Measurements from ENCODE around the genes ZNF615, ZNF836, ZNF888, ERVV-1, ZNF677 and CACNG8.

DNA sequence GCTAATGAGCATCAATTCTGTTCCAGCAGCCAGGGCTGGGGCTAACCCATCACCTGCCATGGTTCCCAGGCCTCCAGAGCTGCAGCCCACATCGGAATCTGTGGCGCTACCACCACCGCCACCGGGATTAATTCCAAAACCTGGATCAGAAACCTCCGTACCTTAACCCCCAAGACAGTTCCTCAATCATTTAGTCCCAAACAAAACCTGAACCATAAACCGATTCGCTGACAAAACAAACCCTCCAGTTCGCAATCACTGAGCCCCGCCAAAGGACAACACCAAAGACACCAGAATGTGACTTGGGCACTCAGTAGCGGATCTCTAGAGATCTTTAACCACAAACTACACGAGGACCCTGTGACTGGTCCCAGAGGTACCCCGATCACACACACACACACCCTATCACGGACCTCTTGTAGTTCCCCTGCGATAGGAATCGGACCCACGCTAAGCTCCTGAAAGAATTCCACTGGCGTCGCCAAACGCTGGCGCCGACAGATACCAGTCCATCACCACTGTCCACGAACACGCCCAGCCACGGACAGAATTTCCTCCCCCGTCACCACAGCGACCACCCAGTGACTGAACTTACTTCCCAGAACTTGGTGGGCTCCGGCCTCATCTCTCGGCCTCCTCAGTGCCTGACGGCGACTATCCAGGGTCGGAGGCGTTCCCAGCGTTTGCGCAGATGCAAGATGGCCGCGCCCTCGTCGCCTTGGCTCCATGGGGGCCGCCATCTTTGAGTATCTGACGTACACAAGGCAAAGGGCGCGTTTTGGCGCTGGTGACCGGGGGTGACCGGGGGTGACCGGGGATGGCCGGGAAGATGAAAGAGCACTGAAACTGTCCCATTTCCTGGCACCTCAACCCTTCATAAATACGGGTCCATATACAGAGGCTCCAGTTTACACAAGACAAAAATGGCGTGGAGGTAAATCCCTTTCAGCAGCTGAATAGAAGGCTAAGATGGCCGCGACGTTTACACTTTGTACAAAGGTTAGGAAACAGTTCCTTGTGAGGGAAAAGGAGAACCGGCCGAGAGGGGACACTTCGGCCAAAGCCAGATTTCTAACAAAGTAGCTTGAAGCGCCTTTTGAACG lies at the start of gene ZNF615:
TSS of gene ZNF615 (minus strand) at position 666 of the 1,103 bp plus-strand sequence.
- PRO-cap, result bidirectional peak, plus-strand start at position 920 of the sequence, minus-strand start at position 646 of the sequence

GRCh38 chr19:52171319-52171866 lies at the start of gene ZNF836:
TSS of gene ZNF836 (minus strand) at chr19:52171621.
- PRO-cap, result bidirectional peak, plus-strand start at chr19:52171546, minus-strand start at chr19:52171514; unidirectional peak, minus-strand start at chr19:52171623; unidirectional peak, minus-strand start at chr19:52171643

DNA sequence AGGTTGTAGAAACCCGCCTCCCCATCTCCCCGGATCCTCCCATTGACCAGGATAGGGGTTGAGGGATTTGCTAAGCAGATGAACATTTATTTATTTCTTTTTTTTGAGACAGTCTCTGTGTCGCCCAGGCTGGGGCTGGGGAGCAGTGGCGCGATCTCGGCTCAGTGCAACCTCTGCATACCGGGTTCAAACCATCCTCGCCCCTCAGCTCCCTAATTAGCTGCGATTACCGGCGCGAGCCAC lies 840 bp downstream of the PPP2R1A start:
- PRO-cap, result bidirectional peak, plus-strand start at position 118 of the sequence, minus-strand start outside the sequence

DNA sequence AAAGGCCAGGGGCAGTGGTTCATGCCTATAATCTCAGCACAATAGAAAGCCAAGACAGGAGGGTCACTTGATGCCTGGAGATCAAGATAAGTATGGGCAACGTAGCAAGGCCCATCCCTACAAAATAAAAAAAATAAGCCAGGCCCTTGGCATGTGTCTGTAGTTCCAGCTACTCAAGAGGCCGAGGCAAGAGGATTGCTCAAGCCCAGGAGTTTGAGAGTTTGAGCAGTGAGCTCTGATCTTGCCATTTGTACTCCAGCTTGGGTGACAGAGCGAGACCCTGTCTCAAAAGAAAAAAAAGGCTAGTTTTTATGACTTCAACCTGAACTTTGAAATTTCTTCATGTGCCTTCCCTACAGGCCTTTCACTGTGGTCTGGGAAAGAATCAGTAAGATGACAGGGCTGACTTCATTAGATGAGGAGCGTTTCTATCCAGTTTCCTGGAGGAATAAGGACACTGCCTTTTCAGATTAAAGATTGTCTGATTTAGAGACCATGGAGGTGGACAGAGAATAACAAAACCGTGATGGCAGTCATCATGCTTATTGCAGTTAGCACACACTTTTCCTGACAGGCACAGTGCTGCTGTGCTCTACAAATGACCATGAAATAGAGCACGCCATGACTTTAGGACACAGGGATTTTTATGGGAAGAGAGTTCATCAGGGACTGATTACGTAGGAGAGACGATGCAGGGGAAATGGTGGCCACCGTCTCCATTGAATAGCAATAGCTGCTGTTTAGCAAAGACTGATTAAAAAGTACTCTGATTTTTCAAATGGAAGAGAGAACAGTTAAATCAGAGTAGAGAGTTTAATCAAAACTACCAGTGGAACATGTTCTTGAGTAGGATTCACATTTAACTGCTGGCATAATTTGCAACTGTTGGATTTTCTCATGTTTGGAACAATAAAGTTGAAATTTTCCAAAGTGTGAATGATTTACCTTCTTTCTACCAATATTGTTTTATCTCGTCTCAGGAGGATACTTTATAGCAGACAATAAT lies 4.9 kb upstream of the ZNF480 start:
- PRO-cap, result no peak

DNA sequence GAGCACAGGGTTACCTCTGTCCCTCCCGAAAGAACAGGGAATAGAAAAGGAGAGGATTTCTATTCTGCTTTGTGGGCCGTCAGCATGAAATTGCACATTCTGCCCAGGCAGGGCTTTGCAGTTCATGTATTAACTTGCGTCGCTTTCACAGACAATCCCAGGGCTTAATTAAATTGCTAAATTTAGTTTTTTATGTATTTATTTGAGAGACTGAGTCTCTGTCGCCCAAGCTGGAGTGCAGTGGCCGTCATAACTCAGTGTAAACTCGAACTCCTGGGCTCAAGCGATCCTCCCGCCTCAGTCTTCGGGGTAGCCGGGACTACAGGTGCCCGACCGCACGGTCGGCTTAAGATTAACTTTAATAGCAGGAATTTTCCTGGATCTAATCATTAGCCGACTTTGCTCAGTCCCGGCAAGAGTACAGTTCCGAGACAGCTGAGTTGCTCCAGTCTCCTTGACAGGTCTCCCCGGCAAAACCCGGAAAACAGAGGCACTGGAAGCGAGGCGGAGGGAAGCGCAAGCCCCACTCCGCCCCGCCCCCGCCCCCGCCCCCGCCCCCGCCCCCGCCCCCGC lies 363 bp upstream of the ZNF480 start:
- PRO-cap, result bidirectional peak, plus-strand start outside the sequence, minus-strand start at position 479 of the sequence

- PRO-cap, result no peak
These were observed 58.3 kb downstream of the ZNF701 start for GRCh38 chr19:52628416-52628673.

DNA sequence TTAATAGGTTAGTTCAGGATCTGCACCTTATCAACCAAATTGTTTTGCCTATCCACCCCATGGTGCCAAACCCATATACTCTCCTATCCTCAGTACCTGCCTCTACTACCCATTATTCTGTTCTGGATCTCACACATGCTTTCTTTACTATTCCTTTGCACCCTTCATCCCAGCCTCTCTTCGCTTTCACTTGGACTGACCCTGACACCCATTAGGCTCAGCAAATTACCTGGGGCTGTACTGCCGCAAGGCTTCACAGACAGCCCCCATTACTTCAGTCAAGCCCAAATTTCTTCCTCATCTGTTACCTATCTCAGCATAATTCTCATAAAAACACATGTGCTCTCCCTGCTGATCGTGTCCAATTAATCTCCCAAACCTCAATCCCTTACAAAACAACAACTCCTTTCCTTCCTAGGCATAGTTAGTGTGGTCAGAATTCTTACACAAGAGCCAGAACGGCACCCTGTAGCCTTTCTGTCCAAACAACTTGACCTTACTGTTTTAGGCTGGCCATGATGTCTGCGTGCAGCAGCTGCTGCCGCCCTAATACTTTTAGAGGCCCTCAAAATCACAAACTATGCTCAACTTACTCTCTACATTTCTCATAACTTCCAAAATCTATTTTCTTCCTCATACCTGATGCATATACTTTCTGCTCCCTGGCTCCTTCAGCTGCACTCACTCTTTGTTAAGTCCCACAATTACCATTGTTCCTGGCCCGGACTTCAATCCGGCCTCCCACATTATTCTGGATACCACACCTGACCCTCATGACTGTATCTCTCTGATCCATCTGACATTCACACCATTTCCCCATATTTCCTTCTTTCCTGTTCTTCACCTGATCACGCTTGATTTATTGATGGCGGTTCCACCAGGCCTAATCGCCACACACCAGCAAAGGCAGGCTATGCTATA lies 59.1 kb downstream of the ENSG00000269825 start:
- PRO-cap, result no peak

DNA sequence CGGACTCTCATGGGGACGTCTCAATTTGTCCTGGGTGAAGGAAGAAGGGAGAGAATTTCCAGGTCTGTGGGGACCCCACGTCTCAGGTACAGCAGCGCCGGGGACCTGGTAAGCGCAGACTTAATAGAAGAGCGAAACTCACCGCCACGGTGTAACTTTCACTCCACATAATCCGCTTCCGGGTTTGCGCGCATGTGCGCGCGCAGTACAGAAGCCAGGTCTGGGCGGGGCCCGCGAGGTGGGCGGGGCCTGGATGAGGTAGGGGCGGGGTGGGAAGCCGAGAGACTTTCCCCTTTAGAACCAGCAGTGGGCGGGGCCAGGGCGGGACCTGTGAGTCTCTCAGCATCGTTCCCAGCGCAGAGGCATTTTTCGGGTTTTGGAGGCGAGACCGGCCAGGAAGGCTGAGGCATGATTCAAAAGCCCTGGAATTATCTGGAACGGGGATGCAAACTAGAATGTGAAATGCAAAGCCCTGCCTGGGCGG lies 52.1 kb downstream of the ENSG00000269825 start:
- PRO-cap, result unidirectional peak, minus-strand start at position 186 of the sequence

GRCh38 chr19:52638654-52639149 lies 51.6 kb downstream of the ENSG00000269825 start:
- PRO-cap, result no peak

GRCh38 chr19:52646751-52647354 lies 43.4 kb downstream of the ENSG00000269825 start:
- PRO-cap, result no peak

- PRO-cap, result no peak
These were observed 11.0 kb downstream of the ZNF611 start for GRCh38 chr19:52723535-52724547.

DNA sequence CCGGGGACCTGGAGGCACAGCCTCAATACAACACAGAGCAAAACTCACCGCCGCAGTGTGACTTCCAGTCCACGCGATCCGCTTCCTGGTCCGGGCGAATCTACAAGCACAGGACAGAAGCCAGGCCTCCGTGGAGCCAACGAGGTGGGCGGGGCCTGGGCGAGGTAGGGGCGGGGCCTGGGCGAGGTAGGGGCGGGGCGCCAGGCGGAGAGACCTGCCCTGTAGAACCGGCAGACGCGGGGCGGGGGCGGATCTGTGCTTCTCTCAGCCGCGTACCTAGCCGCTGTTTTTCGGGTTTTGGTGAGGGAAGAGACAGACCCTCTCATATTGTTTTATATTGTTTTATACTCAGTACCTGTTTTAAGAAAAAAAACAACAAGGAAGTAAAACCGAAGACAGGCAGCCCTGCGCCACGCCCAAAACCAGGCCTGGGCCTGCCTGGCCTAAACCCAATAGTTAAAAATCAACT lies at the start of gene ZNF888:
TSS of gene ZNF888 (minus strand) at position 108 of the 469 bp plus-strand sequence.
- PRO-cap, result bidirectional peak, plus-strand start at position 224 of the sequence, minus-strand start at position 102 of the sequence

DNA sequence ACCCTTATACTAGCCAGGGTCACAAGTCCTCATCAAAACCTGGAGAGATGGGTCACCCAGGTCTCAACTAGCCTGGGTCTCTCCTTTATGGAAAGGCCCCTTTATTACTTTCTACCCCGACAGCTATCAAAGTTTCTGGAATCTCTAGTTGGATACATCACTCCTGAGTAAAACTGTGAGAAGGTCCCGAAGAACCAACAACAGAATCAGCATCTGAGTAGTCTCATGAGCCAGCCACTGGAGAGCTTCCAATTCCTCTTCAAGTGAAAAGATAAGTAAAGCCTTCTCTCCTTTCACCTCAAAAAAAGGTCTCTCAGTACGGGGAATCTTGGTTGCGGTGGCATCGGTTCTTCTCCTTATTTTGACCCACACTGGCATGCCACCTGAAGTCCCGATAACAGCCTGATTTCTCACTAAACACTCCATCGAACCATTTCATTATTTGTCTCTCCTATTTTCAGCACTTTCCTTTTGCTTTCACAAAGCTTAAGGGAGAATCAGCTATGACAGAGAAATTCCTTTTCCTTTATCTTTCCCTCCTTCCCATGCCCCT lies at the start of gene ERVV-1:
TSS of gene ERVV-1 (plus strand) at position 334 of the 553 bp plus-strand sequence.
- PRO-cap, result no peak

GRCh38 chr19:53254384-53255364 lies at the start of gene ZNF677:
TSS of gene ZNF677 (minus strand) at chr19:53254873.
- PRO-cap, result bidirectional peak, plus-strand start at chr19:53255008, minus-strand start at chr19:53254810

- PRO-cap, result no peak
These were observed 7.2 kb upstream of the ZNF525 start for GRCh38 chr19:53358401-53358684.

DNA sequence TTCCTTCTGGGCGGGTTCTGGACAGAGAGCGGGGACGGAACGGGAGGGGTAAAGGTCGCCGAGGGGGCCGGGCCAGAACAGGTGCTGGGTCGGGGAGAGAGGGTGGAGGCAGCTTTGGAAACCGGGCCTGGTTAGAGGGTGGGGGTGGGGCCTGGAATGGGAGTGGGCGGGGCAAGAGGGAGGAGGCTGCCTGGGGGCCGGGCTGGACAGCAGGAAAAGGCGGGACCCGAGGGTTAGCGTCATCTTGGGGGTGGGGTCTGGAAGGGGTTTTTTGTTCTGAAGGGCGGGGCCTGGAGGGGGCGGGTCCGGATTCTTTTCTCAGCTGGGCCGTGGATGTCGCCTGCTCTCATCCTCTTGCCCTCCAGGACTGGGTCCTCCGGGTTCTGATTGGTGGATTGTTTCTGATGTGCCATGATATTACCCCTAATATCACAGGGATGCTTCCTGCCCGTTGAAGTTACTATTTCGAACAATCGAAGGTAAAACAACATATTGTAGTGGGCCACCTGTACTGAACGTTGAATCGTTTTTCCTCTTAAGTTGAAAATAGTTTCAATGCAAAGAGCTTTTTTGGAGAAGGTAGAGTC lies 4.2 kb upstream of the ZNF813 start:
- PRO-cap, result no peak

DNA sequence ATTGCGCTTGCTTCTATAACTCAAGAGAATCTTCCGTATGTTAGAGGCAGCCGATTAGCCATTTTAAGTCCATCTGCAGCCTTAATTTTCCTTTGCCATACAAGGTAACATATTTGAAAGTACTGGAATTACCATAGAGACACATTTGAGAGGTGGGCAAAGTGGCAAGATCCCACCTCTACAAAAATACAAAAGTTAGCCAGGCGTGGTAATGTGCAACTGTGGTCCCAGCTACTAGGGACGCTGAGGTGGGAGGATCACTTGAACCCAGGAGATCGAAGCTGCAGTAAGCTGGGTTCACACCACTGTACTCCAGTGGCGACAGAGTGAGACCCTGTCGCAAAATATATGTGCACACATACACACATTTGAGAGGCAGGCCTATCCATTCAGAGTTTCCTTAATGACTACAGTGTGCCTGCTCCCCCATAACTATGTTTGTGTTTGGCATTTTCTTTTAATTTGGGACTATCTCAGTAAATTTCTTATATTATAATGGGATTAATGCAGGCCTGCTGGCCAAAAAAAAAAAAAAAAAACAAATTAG lies 22.9 kb downstream of the ZNF331 start:
- PRO-cap, result no peak

- PRO-cap, result no peak
These were observed 28.6 kb downstream of the ZNF331 start for GRCh38 chr19:53566479-53566958.

DNA sequence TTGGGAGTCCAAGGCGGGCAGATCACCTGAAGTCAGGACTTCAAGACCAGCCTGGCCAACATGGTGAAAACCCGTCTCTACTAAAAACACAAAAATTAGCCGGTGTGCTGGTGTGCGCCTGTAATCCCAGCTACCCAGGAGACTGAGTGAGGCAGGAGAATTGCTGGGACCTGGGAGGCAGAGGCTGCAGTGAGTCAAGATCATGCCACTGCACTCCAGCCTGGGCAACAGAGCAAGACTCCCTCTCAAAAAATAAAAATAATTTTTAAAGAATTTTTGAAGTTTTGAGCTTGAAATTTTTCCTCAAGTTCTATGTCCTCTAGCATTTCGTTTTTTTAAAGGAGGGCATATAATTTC lies 35.9 kb downstream of the ZNF331 start:
- PRO-cap, result no peak

- PRO-cap, result unidirectional peak, minus-strand start at chr19:53962960
These were observed at the start of gene CACNG8 for GRCh38 chr19:53962864-53963338. TSS of gene CACNG8 (plus strand) at chr19:53962937.

Data from penis (tissue), 1 donor.